Measurements from ENCODE around the genes RPS15 and TCF3.

- RRBS = no CpG with 5 or more reads among the region's 21 CpGs
Observed at GRCh38 chr19:1180152-1181014, 6.3 kb upstream of the SBNO2 start.

DNA sequence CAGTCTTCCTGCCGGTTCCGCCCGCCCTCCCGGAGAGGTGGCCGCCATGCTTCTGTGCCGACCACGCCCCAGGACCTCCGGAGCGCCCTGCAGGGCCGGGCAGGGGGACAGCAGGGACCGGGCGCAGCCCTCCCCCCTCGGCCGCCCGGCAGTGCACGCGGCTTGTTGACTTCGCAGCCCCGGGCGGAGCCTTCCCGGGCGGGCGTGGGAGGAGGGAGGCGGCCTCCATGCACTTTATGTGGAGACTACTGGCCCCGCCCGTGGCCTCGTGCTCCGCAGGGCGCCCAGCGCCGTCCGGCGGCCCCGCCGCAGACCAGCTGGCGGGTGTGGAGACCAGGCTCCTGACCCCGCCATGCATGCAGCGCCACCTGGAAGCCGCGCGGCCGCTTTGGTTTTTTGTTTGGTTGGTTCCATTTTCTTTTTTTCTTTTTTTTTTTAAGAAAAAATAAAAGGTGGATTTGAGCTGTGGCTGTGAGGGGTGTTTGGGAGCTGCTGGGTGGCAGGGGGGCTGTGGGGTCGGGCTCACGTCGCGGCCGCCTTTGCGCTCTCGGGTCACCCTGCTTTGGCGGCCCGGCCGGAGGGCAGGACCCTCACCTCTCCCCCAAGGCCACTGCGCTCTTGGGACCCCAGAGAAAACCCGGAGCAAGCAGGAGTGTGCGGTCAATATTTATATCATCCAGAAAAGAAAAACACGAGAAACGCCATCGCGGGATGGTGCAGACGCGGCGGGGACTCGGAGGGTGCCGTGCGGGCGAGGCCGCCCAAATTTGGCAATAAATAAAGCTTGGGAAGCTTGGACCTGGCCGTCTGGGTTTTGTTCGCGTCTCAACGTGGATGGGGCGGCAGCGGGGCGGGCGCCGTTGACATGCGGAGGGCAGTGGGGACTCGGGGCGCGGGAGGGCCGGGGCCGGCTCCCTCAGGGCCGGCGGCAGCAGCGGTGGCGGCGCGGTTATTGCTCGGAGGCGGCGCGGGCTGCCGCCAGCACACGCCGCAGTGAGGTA lies 9.9 kb downstream of the CBARP start:
- RRBS = 68% methylated on average over 23 of the region's 95 CpGs

DNA sequence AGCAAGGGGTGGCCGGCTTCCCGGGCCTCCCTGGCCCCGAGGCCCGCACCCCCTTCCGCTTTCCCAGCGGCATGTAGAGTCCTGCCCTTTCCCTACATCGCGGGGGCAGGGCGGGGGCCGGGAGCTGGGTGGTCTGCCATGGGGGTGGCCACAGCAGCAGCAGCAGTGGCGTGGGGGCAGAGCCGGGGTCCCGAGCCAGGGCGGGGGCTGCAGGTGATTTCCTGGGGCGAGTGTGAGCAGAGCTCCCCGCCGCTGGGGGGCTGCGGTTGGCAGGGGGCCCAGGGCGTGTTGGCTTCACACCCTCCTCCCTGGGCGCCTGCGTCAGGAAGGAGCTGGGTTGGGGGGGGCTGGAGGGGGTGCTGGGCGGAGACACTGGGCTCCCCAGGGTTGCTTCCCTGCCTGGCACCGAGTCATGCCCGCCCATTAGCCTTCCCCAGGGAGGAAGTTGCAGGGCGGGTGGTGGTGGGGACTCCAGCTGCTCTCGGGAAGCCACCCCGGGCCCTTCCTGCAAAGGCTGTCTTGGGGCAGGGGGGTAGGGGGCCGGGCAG lies 4.4 kb downstream of the MIDN start:
- RRBS = 4% methylated on average over 11 of the region's 28 CpGs

DNA sequence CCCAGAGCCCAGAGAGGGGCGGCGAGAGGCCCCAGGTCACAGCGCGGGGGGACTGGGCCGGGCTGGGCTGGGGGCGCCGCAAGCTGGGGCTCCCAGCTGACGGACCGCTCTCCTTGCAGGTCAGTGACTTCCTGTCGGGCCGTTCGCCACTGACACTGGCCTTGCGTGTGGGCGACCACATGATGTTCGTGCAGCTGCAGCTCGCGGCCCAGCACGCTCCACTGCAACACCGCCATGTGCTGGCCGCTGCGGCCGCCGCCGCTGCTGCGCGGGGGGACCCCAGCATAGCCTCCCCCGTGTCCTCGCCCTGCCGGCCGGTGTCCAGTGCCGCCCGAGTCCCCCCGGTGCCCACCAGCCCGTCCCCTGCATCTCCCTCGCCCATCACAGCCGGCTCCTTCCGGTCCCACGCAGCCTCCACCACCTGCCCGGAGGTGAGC lies 5.7 kb downstream of the MIDN start:
- RRBS = 57% methylated on average over 7 of the region's 39 CpGs

DNA sequence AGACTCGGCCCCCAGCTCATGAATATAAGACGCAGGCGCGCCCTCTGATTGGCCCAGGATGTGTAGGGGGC lies 84 bp upstream of the CIRBP start:
- RRBS = no CpG with 5 or more reads among the region's 4 CpGs

- RRBS = 93% methylated on average over 3 of the region's 24 CpGs
Observed at GRCh38 chr19:1284157-1285022, 1.3 kb upstream of the EFNA2 start.

DNA sequence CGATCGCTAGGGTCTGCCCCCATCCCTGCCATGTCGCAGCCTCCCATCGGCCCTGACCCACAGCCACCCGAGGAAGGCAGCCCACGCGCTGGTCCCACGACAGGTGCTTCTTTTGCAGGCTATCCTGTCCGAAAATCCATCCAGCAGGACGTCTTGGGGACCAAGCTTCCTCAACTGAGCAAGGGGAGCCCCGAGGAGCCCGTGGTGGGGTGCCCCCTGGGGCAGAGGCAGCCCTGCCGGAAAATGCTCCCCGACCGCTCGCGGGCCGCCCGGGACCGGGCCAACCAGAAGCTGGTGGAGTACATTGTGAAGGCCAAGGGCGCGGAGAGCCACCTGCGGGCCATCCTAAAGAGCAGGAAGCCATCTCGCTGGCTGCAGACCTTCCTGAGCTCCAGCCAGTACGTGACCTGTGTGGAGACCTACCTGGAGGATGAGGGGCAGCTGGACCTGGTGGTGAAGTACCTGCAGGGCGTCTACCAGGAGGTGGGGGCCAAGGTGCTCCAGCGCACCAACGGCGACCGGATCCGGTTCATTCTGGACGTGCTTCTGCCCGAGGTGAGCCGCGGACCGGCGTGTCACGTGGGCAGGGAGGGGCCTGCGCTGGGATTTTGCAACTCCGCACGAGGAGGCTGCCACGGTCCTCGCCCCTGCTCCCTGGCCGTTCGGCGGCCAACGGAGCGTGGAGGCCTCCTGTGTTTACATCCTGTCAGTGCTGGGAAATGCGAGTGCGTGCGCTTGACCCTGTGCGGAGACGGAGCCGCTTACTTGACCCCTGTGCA lies 13.0 kb upstream of the NDUFS7 start:
- RRBS = 97% methylated on average over 6 of the region's 54 CpGs

- RRBS = 62% methylated on average over 19 of the region's 40 CpGs
Observed at GRCh38 chr19:1396839-1397692, 4.3 kb downstream of the GAMT start.

- RRBS = no CpG with 5 or more reads among the region's 61 CpGs
Observed at GRCh38 chr19:1434670-1435924, 3.1 kb upstream of the RPS15 start.

DNA sequence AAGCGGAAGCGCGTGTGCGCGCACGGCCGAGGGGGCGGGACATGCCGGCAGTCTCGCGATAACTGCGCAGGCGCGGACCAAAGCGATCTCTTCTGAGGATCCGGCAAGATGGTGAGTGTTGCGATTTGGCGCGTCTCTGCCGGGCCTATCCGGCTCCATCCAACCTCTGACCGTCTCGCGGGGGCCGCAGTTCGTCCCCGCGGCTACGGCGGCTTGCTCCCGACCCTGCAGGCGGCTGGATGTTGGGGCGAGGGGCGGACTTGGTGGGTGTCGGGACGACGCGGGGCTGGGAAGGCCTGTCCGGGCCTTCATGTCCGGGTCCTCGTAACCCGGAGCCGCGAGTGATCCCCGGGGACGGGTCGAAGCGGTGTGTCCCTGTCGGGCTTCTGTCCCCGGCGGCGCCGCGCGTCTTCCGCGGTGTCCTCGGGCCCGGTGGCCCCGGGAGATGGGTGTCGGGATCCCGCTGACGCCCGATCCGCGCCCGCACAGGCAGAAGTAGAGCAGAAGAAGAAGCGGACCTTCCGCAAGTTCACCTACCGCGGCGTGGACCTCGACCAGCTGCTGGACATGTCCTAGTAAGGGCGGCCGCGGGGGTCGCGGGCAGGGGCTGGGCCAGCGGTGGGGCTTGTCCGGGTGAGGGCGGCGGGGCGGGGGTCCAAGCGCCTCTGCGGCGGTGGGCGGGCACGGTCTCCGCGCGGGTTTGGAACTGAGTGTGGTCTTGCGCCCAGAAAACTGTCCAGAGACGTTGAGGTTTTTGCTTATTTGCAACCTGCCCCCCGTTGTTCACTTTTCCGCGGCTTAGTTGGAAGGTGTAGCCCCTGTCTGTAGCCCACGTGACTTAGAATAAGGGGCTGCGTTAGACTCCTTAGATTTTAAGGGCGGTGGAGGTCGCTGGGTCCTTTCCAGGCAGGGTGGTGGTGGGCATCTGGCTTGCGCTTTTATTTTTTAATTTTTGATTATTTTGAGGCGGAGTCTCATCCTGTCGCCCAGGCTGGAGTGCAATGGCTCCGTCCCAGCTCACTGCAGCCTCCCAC lies at the start of gene RPS15:
TSS of gene RPS15 (plus strand) at position 79 of the 1,034 bp plus-strand sequence.
- RRBS = 1% methylated on average over 35 of the region's 104 CpGs

GRCh38 chr19:1448957-1449422 lies 931 bp upstream of the APC2 start:
- RRBS = no CpG with 5 or more reads among the region's 15 CpGs

DNA sequence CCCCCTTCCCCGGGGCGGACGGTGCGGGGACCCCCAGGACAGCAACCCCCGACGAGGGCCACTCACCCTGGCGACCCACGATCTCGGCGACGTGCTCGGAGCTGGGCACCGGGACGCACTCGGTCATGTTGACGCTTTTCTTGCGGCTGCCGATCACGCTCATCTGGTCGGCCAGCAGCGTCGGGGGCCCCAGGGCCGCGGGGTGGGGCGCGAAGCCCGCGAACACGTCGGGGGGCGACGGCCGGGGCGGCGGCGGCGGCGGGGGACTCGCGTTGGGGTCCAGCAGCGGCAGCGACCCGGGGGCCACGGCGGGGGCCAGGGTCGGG lies 764 bp downstream of the MEX3D start:
- RRBS = 3% methylated on average over 18 of the region's 46 CpGs

GRCh38 chr19:1591304-1592091 lies 1.2 kb downstream of the MBD3 start:
- RRBS = no CpG with 5 or more reads among the region's 40 CpGs

DNA sequence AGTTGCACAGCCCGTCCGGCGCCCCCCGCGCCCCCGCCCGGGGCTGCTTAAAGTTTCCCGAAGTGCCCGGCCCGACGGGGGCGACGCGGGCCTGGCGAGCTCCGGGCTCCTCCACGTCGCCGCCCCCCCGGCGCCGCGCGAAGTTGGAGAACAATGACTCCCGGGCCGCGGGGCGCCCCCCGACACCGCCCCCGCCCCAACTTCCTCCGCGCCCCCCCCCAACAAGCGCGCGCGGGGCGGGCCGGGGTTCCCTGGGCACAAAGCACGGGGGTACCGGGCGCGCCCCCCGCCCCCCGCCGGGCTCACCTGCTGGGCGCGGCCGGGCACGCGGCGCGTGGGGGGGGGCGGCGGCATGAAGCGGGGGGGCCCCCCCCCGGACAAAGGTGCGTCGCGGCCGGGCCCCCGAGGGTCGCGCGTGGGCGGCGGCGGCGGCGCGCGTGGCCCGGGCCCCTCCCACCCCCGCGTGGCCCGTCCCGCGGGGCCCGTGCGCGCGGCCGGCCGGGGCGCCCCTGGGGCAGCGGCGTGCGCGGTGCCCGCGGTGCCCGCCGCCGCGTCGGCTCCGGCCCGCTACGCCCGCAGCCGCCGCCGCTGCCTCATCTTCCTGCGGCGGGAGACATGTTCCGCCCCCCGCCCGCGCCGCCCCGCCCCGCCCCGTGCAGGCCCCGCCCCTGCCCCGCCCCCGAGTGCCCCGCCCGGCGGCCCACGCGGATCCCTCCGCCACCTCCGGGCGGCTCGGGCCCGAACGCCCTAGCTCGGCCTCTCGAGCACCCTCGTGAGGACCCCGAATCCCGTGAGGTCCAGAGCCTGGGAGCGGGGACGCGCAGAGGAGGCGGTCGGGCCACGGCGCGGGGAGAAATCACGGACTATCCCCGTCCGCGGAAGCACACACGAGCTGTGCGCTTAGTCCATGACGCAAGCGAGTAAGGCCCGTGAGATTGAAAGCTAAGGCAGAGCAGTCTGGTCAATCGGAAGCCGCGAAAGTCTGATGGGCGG lies at the start of gene TCF3:
TSS of gene TCF3 (minus strand) at position 622 of the 993 bp plus-strand sequence.
- RRBS = 2% methylated on average over 65 of the region's 153 CpGs

DNA sequence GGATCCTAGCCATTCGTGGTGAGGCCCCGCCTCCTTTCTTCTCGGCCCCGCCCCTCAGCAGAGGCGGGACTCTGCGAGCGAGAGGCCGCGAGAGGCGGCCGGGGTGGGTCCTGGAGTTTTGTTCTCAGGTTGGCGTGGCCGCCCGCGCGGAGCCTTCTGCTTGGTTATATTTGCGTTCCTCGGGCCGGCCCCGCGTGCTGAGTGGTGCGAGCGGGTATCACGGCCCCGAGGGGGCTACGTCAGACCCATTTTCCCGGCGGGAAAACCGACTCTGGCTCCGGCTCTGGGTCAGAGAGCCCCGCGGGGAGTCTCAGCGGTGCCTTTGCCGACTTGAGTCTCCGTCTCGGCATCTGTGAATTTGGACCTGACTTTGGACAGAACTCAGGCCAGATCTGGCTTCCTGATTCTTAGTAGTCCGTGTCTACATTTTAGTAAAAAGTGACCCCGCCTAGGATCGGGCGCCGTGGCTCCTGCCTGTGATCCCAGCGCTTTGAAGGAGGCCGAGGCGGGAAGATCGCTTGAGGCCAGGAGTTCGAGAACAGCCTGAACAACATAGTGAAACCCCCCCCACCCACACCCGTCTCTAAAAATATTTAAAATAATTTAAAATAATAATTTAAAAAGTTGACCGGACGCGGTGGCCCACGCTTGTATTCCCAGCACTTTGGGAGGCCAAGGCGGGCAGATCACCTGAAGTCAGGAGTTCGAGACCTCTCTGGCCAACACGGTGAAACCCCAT lies 741 bp upstream of the TCF3 start:
- RRBS = under 1% methylated on average over 13 of the region's 54 CpGs

DNA sequence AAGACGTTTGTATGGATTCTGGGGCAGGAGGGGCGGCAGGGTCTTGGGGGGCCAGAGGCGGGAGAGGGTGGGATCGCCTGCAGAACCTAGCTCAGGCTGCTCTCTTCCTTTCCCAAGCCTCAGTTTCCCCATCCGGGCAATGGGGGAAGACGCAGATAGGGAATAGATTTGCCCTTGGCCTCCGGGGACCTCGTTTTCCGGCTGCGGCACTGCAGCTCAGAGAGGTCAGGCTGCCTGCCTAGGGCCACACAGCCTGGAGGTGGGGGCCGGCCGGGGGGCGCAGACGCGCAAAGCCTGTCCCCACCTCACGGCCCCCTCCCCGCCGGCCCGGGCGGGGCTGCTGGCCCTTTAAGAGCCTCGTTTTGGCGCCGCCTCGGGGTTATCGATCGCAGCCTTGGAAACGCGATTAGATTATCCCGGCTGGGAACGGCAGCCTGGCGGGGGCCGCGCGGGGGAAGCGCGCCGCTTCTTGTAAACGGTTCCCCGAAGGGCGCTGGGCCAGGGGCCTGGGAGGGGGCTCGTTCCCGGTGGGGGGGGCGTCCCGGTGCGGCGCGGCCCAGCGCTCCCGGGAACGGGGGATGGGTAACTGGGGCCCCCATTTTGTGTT lies 23.3 kb upstream of the TCF3 start:
- RRBS = 8% methylated on average over 21 of the region's 50 CpGs

GRCh38 chr19:1766675-1767097 lies 13.4 kb downstream of the ONECUT3 start:
- RRBS = no CpG with 5 or more reads among the region's 11 CpGs

- RRBS = 96% methylated on average over 5 of the region's 65 CpGs
Observed at GRCh38 chr19:1821535-1822798, 9.9 kb upstream of the ATP8B3 start.

GRCh38 chr19:1842206-1843365 lies 5.7 kb downstream of the REXO1 start:
- RRBS = 88% methylated on average over 5 of the region's 38 CpGs

DNA sequence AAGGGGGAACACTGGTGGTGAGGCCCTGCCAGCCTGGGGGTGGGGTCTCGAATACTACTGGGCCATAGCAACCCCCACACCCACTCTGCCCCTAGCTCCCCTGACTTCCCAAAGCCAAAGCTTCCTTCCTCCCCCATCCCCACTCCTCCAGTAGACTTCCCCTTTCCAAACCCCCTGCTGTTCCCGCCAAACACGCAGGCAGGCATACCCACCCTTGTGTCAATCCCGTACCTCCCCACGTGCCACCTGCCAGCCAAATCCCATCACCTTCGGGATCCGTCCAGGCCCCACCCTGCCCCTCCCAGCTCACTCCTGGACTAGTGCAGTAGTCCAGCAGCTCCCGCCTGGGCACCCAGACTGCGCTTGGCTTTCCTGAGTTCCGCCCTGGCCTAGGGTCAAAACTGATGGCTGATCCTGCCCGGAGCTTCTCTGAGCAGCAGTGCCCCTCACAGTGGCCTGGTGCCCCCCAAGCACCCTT lies 5.4 kb downstream of the KLF16 start:
- RRBS = no CpG with 5 or more reads among the region's 11 CpGs